SK-N-MC (cell line): ENCODE data around the genes COX5A and RPP25.

DNA sequence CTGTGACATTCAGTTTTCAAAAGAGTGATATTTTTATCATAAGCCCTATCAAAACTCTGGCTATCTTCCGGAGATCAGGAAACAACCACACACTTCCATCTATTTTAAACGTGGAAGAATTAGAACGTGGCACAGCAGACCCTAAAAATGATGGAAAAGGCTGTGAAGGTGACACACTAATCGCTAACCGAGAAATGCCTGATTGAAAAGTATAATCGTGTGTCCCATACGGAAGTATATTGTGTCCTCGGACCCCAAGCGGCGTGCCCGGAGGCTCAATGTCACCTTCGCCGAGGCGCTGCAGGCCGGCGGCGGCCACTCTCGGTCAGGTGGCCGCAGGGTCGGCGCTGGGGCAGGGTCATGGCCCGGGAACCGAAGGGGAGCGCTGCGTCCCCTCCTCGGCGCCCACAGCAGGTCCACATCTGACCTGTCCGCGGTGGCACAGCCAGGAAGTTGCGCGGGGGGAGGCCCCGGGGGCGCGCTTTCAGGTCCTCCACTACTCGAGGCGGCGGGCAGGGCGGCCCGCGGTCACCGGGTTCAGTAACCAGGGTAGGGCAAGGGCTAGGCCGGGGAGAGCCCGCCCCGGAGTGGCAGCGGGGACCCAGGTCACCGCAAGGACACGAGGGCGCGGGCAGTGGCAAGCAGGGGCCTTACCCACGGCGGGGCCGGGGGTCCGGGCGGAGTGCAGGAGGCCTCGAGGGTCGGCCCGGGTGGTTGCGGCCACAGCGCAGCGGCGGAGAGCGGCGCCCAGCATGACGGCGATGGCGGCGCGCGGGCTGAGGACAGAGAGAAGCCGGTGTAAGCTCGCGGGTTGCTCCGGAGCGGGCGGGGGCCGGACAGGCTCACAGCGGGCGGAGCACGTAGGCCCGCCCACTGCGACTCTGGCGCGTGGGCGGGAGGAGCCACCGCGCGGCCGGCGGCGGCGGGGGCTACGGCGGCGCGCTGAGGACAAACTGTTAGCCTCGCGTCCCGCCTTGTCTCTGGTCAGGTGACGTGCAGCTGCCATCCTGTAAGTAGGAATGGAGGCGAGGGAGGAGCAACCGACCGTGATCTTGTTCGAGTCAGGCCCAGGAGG, at the start of gene COX5A:
Gene COX5A (minus strand): TSS at position 813 of the 1,075 bp plus-strand sequence.
- RRBS, result under 1% methylated on average over 43 of the region's 103 CpGs

- RRBS, result 1% methylated on average over 23 of the region's 94 CpGs
These were observed at the start of gene RPP25 for GRCh38 chr15:74956706-74957808. Gene RPP25, minus strand, starts transcription at chr15:74956772.

DNA sequence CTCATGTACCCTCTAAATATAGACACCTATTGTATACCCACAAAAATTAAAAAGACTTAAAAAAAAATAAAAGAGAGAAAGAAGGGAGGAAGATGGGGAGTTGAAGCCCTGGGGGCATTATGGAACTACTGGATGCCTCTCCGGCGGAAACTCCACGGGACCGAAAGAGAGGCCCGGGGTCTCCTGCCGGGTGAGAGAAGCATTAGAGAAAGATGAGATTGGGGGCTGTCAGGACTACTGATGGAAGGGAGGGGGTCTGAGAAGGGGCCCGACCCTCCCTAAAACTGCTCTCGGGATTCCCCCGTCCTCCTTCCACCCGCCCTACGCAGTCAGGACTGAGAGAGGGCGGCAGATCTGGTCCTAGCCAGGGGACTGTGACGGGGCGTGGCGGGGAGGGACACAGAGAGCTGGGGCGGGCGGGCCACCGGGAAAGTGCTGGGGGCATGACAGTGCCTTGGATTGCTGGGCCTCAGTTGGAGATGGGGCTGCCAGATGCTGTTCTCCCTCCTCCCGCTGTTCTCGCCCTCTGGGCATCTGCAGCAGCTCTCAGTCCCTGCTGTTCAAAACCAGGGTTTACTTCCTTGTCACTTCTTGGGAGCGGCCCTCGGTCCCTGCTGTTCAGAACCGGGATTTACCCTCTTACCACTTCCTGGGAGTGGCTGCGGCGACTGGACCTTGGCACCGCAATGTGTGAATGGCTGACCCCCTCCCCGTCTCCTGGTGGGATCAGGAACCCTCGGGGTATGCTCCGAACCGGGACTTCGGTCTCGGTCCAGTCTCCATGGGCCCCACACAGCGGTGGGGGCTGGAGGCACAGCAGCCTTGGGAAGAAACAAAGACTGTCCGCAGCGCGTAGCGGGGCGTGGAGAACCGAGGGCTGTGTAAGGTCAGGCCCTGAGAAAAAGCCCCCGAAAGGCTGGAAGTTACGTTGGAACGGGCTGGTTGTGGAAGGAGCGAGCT, 1.8 kb upstream of the RPP25 start:
- RRBS, result no CpG with 5 or more reads among the region's 43 CpGs

- RRBS, result no CpG with 5 or more reads among the region's 15 CpGs
These were observed 4.9 kb upstream of the RPP25 start for GRCh38 chr15:74961117-74962243.

GRCh38 chr15:75043505-75044483, 20.4 kb downstream of the PPCDC start:
- RRBS, result 76% methylated on average over 7 of the region's 25 CpGs

DNA sequence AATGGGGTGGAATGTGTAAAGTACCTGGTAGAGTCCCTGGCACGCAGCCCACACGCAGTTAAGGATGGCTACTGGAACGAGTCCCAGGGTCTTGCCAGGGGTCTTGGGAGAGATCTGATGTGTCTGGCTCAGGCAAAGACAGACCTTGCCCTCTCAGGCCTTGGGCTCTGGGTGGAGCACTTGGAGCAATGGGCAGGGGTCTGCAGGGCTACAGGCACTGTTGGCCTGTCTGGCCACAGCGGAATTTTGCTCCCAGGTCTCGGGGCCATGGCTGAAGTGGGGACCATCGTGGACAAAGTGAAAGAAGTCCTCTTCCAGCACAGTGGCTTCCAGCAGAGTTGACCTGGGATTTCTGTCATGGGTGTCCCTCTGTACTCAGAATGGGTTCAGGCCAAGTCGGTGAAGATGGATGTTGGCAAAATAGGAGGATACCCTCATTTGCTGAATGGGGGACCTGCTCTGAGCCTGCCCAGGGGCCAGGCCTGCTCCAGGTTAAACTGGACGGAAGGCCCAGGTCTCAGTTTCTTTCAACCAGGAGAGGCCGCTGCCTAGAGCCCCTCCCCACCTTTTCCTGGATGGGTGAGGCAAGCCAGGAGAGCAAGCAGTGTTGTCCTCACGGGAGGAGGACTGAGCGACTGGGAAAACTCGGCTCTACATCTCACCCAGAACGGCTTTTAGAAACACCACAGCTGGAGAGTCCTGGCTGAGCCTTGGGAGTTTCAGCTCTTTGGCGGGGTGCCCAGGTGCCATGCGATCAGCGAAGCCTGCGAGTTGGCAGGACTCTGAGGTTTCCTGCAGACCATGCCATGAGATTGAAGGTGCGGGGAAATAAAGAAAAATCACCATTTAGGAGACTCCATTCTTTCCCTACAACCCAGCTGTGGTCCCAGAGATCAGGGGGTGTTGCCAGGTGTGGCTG, 25.8 kb downstream of the PPCDC start:
- RRBS, result no CpG with 5 or more reads among the region's 18 CpGs

GRCh38 chr15:75204507-75205226, 3.0 kb downstream of the C15orf39 start:
- RRBS, result no CpG with 5 or more reads among the region's 11 CpGs

GRCh38 chr15:75451846-75452452, 459 bp upstream of the SIN3A start:
- RRBS, result no CpG with 5 or more reads among the region's 27 CpGs

DNA sequence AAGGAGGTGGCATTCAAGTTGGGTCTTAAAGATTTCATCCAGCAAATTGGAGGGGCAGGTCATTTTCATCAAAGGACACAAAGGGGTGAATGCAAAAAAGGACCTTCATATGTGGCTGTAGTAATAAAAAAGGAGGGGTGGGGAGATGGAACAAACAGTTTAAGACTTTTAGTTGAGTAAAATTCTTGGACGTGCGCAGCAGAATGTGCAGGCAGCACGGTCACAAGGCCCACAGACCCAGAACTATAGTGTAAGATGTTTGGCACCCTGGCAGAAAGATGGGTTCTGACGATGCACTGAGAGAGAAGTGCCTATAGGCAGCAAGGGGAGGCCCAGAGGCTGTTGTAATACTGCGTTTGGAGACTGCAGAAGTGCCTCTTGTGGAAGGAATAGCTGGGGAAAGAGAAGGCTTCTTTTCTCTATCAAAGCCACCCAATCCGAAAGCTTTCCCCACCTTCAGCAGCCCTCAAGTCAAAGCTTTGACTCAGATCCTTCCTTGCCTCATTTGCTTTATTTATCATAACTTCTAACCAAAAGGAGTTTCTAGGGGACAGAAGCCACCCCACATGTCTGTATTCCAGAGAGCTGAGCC, 5.1 kb upstream of the SIN3A start:
- RRBS, result no CpG with 5 or more reads among the region's 6 CpGs

DNA sequence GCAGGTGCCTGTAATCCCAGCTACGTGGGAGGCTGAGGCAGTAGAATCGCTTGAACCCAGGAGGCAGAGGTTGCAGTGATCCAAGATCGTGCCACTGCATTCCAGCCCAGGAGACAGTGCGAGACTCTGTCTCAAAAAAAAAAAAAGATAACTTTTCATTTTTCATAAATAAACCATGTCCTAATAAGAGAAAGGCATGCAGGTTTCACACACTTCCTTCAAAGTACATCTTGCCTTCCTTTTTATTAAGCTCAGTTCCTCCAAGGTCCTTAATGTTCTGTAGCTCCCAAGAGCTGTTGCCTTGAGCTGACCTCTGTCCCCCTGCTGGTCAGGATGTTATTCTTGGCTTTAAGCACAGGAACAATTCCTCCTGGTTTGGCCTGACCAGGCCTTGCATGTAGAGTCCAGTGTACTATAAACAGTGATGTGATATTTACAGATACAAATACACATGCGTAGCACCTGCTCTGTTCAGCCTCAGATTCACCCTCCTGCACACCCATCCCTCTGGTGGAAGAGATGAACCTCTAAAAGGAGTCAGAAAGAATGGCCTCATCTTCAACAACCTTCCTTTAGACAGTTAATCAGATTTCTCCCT, 46.7 kb downstream of the PTPN9 start:
- RRBS, result no CpG with 5 or more reads among the region's 5 CpGs

DNA sequence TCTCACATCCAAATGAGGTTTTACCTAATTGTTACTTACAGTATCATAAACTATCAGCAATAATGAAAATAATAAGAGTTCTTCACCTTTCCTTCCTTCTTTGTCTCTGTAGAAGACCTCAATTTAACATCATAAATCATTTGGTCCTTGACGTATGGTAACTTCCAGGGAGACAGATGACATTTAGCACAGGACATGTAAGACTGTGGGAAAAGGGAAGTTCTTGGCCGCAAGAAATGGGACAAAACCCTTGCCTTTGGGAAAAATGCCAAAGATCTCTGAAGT, 9.0 kb downstream of the PTPN9 start:
- RRBS, result no CpG with 5 or more reads among the region's 2 CpGs

DNA sequence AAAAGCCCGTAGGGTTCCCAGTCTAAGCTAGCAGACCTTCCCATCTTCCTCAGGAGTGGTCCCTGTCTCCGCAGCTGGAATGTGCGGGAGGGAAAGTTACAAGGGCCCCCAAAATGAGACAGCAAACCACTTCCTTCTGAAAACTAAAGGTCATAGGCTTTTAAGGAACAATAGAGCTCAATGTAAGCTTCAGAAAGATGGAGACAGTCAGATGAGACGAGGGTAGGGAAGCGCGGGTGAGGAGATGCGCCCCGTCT, 1.3 kb downstream of the PTPN9 start:
- RRBS, result no CpG with 5 or more reads among the region's 8 CpGs

- RRBS, result no CpG with 5 or more reads among the region's 12 CpGs
These were observed 15.9 kb downstream of the SNX33 start for GRCh38 chr15:75663533-75664093.

GRCh38 chr15:75672601-75673318, 25.0 kb downstream of the SNX33 start:
- RRBS, result no CpG with 5 or more reads among the region's 9 CpGs

GRCh38 chr15:75699884-75700224, 12.8 kb downstream of the CSPG4 start:
- RRBS, result no CpG with 5 or more reads among the region's 5 CpGs

GRCh38 chr15:75776011-75776428, 52.2 kb downstream of the ODF3L1 start:
- RRBS, result no CpG with 5 or more reads among the region's 3 CpGs

DNA sequence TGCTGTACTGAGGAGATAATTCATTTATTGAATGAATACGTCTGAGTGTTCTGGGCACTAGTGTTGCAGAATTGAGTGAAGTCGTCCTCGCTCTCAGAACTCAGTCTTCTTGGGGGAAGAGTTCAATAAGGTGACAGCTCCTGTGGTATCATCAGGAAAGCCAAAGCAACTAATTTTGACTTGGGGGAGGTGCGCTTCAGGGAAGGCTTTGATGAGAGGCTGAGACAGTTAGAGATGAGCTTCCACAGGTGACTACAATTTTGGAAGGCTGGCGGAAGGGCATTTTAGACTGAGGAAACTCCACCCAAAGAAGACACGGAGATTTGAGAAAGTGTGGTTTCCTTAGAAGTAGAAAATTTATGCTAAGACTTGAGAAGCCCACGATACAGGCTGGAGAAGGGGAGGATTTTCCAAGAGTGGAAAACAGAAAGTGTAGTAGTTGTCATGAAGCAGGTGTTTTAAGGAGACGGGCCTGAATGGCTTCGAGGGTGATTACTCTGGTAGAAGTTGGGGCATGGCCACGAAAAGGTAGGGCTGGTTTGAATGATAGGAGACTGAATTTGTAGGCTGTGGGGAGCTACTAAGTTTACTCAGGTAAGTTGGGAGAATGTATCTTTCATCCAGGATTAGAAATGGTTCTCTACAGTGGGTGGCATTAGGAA, 1.9 kb downstream of the UBE2Q2 start:
- RRBS, result no CpG with 5 or more reads among the region's 10 CpGs

- RRBS, result no CpG with 5 or more reads among the region's 1 CpG
These were observed 30.1 kb downstream of the UBE2Q2 start for GRCh38 chr15:75873314-75873722.

GRCh38 chr15:76170183-76170382, 110.3 kb downstream of the TMEM266 start:
- RRBS, result no CpG with 5 or more reads among the region's 7 CpGs

GRCh38 chr15:76279840-76280579, 31.3 kb downstream of the ETFA start:
- RRBS, result no CpG with 5 or more reads among the region's 4 CpGs